Bronchus fibroblast of lung (primary cell): ENCODE results near the genes SLC46A2 and KIF12.

- RAMPAGE, long total RNA = no peak
These were observed 54.3 kb downstream of the SLC46A2 start for GRCh38 chr9:112836270-112836785.

DNA sequence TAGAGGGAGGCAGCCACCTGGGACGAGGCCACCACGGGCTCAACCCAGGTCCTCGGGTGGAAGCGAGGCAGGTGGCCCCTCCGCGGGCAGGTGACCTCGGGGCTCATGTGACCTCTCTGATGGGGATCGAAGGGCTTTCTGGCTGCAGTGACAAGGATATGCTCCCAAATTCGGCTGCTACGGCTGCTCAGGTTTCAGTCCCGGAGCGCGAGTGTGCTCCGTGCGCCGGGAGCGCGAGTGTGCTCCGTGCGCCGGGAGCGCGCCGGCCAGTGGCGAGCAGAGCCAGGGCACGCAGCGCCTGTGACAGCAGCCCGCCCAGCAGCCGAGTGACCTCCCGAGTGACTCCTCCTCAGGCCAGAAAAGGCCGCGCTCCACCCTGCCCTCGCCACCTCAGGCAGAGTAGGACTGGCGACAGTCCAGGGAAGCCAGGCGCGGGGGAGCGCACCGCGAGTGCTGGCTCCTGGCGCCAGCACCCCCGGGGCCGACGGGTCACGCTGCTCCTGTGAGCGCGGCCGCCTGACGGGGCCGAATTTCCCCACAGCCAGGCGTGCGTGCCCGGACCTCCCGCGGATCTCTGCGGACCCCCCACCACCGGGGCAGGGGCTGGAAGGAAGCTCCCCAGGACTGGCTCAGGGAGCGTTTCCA lies at the start of gene SLC46A2:
Gene SLC46A2, minus strand, starts transcription at position 302 of the 645 bp plus-strand sequence.
- RAMPAGE, long total RNA = no peak

- RAMPAGE, long total RNA = no peak
These were observed 11.8 kb downstream of the SLC31A1 start for GRCh38 chr9:113233009-113233742.

DNA sequence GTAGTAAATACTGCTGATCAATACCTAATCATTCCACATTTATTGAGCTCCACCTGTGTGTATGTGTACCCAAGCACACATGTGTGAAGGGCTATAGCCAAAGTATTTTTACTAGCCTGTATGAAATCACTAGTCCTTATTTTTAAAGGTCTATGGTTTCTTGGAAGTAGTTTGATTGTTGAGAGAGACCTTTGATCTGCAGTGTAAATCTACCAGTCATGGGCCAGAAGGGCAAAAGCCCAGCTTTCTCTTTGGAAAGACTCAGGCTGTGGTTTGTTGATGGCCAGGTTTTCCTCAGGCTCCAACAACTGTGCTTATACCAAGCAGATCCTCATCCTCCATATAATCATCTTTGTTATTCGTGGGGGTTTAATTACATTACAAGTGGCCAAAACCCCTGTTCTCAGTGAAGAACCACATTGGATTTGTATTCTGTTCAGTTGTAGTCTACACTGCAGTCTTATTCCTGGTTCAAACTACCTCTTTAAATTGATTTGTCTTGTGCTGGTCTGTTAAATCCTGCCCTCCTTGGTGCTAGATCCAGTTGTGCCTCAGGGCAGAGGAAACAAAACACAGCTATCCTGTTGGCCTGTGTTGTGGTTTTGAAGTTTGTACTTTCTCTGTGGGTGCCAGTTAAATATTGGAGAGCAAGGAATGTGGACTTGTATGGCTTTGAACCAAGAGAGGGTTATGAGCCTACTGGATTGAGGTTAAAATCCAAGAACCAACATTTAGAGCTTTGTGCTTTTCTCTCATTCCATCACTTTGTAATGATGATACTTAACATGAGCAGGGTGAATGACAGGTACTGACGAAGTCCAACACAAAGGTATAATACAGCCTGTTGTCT lies 13.3 kb downstream of the CDC26 start:
- RAMPAGE, long total RNA = no peak

DNA sequence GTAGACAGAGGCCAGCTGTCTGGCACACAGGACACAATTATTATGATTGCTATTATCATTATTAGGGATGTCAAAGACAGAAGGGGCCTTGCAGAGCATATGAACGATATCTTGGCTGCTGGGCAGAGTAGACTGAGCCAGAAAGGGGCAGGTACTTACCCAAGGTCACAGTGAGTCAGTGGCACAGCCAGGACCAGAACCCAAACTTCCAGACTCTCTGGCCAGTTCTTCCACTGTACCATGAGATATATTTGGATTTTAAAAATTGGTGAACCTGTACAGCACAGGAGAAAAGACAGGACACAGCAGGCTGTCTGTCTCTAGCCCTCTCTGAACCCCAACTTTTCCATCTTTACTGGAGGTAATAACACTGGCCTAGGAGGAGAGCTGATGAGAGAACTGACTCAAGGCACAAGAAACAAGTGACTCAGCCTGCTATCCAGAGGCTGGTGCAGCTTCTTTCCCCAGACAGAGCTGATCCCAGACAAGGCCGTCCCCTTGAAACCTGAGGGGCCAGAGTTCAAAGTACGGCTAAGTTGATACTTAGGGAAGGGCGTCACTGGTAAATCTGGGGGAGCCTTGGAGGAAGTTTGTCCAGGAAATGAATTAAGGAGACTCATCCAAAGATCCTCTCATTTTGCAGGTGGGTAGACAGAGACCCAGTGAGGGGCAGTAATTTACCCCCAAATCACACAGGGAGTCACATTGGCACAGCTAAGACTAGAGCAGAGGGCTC lies 1.3 kb downstream of the HDHD3 start:
- RAMPAGE, long total RNA = no peak

DNA sequence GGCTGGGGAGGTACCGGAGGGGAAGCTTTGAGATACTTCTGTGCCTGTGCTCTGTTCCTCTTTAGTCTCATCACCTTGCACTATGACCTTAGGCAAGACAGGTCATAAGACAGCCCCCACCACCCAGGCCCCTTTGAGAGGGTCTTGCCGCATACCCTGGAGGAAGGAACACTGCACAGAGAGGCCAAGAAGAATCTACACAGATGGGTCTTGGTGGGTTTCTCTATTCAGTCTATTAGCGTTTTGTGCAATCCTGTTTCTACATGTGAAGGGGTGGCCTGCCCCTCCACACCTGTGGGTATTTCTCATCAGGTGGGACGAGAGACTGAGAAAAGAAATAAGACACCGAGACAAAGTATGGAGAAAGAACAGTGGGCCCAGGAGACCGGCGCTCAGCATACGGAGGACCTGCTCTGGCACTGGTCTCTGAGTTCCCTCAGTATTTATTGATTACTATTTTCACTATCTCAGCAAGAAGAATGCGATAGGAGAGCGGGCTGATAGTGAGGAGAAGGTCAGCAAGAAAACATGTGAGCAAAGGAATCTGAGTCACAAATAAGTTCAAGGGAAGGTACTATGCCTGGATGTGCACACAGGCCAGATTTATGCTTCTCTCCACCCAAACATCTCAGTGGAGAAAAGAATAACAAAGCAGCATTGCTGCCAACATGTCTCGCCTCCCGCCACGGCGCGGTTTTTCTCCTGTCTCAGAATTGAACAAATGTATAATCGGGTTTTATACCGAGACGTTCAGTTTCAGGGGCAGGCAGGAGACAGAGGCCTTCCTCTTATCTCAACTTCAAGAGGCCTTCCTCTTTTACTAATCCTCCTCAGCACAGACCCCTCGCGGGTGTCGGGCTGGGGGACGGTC lies 2.2 kb upstream of the HDHD3 start:
- RAMPAGE, long total RNA = no peak

- RAMPAGE, long total RNA = no peak
These were observed 5.8 kb downstream of the C9orf43 start for GRCh38 chr9:113416190-113416845.

DNA sequence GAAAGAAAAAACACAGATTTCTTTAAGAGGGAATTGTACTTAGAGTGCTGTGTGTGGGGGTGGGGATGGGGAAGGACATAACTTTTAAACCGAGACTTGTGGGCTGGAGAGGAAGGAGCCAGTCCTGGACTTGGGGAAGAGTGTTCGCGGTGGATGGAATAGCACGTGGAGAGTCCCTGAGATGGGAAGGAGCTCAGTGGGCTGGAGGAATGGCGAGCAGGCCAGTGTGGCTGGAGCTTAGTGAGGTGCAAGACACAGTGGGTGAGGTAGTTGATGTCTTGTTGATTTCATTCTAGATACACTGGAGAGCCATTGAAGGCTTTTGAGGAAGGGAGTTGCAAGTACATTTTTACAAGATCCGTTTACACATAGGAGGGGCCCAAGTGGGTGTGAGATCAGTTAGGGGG lies 78.5 kb downstream of the RGS3 start:
- RAMPAGE, long total RNA = no peak

DNA sequence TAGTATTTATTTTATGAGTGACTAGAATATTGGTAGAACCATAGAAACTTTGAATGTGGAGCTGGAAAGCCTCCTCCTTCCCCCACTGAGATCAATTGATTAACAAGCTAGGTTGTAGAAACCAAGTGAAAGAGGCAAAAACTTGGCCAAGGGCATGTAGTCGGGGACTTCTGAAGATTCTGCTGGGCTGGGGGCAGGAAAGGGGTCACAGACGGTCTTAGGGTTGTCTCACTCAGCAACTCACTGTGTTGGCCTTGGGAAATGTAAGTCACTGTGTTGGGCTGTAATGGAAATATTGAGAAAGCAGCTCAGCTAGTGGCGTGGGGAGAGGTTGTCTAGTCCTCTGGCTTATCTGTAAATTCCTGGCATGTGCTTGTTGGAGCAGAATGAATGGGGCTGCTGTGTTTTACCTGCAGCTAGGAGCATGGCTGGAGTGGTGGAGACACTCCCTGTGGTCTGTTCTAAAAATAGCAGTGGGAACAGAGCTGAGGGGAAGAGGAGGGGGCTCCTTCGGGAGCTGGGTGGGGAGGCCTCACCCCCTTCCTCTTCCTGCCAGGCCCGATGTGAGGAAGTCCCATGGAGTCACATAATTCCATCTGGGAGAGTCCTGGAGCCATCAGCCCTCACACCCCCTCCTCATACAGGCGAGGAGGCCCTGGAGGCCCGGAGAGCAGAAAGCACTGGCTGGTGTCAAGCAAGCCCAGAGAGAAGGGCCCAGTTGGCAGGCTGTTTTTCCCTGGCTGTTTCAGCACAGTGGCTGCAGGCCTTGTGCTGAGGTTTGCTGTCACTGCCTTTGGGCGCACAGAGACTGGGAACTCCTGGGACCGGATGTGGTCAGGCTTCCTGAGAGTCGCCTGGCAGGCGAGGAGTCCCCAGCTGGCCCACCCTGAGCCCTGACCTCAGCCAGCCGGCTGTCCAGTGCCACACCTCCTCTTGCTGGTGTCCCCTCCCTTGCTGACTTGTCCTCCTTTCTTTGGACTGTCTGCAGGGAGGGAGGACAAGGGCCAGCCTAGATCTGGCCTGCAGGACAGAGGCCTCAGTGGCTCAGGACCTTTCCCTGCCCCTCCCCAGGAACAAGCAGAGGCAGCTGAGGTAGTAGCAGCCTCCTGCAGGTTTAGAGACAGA lies 84.9 kb downstream of the RGS3 start:
- RAMPAGE, long total RNA = no peak

DNA sequence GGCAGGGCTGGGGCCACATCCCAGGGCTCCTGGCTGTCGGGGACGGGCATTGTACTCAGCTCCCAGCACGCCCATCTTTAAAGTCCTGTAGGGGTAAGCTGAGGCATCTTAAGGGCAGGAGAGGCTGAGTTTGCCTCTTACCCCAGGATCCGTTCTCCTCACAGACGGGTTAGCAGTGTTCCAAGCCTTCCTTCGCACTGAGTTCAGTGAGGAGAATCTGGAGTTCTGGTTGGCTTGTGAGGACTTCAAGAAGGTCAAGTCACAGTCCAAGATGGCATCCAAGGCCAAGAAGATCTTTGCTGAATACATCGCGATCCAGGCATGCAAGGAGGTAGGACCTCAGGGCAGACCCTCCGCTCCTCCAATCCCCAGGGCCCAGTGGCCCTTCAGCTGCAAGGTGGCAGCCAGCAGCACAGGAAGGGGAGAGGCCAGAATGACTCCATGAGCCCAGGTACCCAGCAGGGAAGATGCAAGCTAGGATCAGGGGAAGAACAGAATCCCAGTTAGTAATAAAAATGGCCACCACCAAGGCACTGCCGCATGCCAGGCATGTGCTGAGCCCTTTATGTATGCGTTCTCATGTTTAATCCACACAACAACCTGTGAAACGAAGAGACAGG lies 132.0 kb downstream of the RGS3 start:
- RAMPAGE, long total RNA = no peak

- RAMPAGE, long total RNA = no peak
These were observed 134.6 kb downstream of the RGS3 start for GRCh38 chr9:113597864-113598847.

- RAMPAGE, long total RNA = no peak
These were observed 136.9 kb downstream of the RGS3 start for GRCh38 chr9:113600212-113601038.

GRCh38 chr9:113955178-113955844 lies 79.2 kb downstream of the ZNF618 start:
- RAMPAGE, long total RNA = no peak

- RAMPAGE, long total RNA = no peak
These were observed 85.6 kb downstream of the AMBP start for GRCh38 chr9:113992525-113992969.

- RAMPAGE, long total RNA = no peak
These were observed 40.0 kb downstream of the AMBP start for GRCh38 chr9:114038156-114038479.

GRCh38 chr9:114097993-114099184 lies 703 bp downstream of the KIF12 start:
- RAMPAGE, long total RNA = no peak

- RAMPAGE, long total RNA = no peak
These were observed at the start of gene KIF12 for GRCh38 chr9:114099185-114099660. TSS of gene KIF12 (minus strand) at chr9:114099292.

DNA sequence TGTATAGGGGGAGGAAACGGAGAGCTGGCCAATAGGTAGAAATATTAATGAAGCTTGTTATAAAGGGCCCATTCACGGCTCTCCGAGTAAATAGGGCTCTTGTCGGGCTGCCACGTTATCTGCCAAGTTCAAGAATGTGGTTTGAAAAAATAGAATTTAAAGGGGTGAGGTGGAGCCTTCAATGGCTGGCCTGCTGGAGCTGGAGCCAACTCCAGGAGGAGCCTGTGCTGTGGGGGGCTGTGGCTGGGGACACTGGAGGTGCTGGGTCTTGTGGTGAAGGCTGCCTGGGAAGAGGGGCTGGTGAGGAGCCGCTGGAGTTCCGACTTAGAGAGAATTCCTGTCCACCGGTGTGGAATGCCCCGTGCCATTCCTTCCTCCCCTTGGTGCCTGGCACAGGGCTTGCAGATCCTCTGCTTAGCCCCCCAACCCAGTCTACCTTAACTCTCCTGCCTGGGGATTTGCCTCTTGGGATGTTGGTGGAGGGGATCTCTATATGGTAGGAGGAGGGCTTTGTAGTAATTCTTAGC lies 19.4 kb upstream of the KIF12 start:
- RAMPAGE, long total RNA = no peak

DNA sequence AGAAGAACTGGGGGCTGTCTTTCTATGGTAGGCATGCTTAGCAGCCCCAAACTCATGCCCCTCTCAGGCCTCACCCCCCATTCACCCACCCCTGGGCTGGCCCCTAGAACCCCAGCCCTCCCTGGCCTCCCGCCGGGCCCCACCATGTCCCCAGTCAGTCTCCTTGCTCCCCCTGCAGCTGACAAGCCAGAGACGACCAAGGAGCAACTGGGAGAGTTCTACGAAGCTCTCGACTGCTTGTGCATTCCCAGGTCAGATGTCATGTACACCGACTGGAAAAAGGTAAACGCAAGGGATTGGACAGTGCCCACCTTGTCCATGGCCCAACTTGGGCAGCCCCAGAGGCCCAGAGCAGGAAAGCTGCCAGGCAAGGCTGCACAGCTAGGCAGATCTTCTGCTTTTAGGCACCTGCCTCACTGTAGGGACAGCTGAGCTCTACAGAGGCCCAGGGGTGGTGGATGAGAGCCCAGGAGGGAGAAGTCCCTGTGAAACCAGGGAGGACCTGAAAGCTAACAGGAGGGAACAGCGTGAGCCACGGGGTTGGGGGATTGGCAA lies 2.1 kb downstream of the ORM2 start:
- RAMPAGE, long total RNA = no peak

DNA sequence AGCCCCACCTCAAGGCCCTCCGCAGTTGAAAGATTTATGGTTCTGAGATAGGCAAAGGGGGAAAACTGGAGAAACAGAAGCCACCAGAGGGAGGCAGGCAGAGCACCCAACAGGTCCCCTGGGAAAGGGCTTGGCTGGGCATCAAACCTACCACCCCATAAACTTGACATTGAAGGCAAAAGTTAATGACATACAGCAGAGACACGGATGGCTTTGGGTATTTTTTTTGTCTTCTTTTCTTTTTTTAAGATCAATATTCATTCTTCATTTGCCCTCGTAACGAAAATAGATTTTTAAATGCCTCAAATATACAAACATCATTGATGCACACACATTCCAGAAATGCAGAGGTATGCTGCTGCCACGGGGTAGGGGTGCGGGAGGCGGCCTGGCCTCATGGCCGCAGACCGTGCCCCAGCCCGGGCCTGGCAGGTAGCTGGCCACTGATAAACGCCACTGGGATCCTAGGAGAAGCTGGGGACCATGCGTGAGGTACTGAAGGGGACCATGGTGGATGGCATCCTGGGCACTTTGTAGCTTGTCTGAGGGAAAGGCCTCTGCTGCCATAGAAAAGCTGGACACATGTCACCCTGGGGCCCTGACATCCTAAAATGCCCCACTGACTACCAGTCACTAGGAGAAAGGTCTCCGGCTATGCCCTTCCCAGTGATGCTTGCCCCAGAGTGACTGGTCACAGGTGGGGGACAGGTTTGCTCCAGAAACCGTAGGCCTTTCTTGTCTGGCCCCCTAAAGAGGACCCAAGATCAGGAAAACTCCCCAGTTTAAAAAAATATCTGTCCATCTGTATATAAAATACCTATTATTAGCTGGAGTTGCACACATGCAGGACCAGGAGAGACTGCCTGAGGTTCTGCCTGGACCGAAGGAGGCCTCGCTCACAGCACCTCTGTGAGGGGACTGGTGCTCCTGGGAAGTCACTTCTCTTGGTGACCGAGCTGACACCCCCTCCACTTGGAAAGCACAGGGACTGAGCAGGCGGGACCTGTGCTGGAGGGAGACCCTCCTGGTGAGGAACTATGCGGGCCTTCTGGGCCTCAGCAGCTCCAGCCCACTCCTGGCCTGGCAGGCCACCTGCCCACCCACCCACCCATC lies 6.6 kb downstream of the ORM2 start:
- RAMPAGE, long total RNA = no peak